Skeletal muscle cell (primary cell): ENCODE measurements around a stretch of chr16.

GRCh38 chr16:85662954-85663691, 25.6 kb downstream of the GINS2 start:
- RRBS, result 86% methylated on average over 1 of the region's 35 CpGs

GRCh38 chr16:85665760-85666495, 22.8 kb downstream of the GINS2 start:
- RRBS, result 47% methylated on average over 4 of the region's 24 CpGs

- RRBS, result no CpG with 5 or more reads among the region's 8 CpGs
Observed at GRCh38 chr16:85674448-85675132, 14.2 kb downstream of the GINS2 start.

- RRBS, result no CpG with 5 or more reads among the region's 14 CpGs
Observed at GRCh38 chr16:85778775-85779273, 20.5 kb downstream of the EMC8 start.

- RRBS, result no CpG with 5 or more reads among the region's 2 CpGs
Observed at GRCh38 chr16:85909235-85909514, 10.2 kb downstream of the IRF8 start.

DNA sequence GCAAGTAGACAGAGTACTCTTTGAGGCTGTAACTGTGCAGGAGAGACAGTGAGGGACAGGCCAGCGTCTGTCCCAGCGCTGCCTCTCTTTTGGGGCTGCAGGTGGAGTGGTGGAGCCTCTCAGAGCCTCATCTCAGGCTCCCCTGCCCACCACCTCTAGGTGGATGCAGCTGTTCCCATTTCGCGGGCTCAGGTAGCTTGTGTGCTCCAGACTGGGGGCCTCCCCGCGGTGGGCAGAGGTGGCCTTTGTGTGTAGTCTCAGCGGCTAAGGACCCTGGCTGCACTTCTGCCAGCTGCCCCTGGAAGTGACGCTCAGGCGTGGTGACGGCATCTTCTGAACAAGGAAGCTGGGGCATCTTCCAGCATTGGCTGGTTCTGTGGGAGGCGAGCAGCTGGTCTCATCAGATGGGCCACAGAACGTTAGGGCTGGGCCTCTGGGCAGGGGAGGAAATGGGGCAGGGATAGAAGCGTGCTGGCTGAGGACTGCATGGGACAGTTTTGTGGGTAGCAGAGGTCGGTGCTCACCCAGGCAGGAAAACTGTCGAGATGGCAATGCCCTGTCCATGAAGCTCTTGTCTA, 16.1 kb downstream of the IRF8 start:
- RRBS, result no CpG with 5 or more reads among the region's 15 CpGs

- RRBS, result no CpG with 5 or more reads among the region's 3 CpGs
Observed at GRCh38 chr16:85917034-85917233, 18.0 kb downstream of the IRF8 start.

- RRBS, result no CpG with 5 or more reads among the region's 11 CpGs
Observed at GRCh38 chr16:85928260-85928876, 29.4 kb downstream of the IRF8 start.

- RRBS, result no CpG with 5 or more reads among the region's 17 CpGs
Observed at GRCh38 chr16:85995752-85996272, 96.8 kb downstream of the IRF8 start.

DNA sequence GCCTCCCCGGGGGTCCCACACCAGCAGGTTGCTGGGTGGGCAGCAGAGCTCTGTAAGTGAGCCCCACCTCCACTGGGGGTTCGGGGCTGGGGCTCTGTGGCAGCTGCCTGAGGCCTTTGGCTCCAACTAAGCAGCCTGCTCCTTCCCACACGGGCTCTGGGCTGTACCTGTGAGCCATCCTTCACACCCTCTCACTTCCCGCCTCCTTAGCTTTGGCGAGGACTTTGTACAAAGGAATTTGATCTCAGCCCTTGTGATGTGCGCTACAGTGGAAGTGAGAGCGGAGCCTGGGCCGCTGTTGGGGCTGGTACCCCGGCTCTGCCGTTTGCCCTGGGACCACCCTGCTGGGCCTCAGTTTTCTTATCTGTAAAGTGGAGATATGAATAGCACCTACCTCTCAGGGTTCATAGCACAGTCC, 127.7 kb downstream of the IRF8 start:
- RRBS, result no CpG with 5 or more reads among the region's 10 CpGs

DNA sequence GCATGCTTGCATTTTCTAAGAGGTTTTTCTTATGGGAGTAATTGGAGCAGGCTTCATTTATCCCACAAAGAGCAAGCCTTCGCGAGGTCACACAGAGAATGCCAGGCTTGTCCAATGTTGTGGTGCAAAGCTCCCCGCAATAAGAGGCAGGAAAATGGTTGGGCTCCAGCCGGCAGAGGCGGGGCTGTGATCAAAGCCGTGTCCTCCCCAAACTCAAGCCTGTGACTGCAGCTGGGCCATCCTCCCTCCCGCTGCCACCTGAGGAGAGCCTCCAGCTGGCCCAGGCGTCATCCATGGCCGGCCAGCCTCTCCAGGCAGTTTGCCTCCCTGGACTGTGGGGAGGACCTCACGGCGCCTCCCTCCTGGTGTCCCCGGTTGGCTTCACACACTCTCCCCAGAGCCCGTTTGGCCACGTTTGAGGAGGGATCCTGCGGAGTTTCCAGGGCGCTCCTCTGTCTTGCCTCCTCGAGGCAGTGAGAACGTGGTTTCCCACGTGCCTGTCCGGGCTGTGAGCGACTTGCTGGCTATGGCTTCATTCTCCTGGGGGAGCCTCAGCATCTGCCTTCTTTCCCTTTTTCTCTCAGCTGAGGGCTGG, 134.1 kb downstream of the IRF8 start:
- RRBS, result 7% methylated on average over 4 of the region's 21 CpGs

- RRBS, result 1% methylated on average over 2 of the region's 18 CpGs
Observed at GRCh38 chr16:86074619-86075267, 175.8 kb downstream of the IRF8 start.

- RRBS, result no CpG with 5 or more reads among the region's 33 CpGs
Observed at GRCh38 chr16:86077669-86078796, 179.1 kb downstream of the IRF8 start.

- RRBS, result 83% methylated on average over 9 of the region's 27 CpGs
Observed at GRCh38 chr16:86086982-86087475, 188.1 kb downstream of the IRF8 start.

DNA sequence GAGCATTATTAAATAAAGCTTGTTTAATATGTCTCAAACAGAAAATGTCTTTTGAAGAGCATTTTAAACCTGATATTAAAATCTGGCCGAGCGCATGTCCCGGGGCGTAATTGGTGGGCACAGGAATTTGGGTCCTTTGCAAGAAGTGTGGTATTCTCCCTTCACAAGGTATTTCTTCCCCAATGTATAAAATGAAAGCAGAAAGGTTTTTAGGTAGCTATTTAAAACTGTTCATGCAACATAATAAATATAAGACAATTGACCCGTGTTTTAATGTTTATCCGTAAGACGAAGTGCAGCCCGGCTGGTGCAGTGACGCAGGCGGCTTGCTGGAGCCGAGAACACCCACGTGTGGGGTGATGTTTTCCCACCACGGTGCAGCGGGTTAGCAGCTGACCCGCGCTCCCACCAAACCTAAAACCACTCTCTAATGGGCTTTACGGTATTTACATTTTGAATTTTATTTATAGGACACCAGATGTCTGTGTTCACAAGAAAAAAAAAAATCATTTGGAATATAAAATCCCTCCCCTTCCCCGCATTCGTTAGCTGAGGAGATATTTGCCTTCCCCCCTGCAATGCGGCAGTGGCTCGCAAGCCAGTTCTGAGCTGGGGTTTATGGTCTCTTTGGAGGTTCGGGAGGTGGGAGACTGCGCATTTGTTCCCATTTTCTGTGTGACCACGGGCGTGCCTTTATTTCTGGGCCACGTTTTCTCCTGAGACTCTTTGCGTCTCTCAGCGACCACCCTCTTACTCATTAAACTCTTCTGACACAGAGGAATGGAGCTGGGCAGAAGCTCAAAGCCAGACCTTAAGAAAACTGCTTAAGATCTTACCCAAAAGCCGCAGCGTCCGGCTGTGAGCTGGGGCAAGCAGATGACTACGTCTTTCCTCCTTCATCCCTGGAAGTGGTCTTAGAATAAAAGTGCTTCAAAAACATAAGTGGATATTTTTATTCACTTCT, 301.0 kb downstream of the IRF8 start:
- RRBS, result no CpG with 5 or more reads among the region's 32 CpGs

DNA sequence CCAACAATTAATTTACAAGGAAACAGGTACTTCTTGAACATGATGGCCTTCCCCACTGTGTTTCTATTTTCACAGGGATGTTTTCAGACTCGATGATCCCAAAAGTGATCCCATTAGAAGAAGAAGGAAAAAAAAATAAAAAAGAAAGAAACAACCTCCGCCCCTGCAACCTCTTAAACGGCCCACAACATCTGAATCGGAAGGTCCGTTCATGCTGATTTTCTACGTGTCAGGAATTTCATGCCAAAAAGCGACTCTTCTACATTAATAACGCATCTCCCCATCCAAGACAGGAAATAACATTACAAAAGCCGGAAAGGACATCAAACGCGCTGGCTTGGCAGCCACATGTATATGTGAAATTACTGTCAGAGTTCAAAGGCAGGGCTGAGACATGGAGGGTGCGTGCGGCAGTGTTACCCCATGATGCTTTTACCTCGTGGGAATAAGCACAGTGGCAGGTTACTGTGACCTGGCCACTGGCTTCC, 120.9 kb upstream of the FOXF1 start:
- RRBS, result no CpG with 5 or more reads among the region's 14 CpGs

DNA sequence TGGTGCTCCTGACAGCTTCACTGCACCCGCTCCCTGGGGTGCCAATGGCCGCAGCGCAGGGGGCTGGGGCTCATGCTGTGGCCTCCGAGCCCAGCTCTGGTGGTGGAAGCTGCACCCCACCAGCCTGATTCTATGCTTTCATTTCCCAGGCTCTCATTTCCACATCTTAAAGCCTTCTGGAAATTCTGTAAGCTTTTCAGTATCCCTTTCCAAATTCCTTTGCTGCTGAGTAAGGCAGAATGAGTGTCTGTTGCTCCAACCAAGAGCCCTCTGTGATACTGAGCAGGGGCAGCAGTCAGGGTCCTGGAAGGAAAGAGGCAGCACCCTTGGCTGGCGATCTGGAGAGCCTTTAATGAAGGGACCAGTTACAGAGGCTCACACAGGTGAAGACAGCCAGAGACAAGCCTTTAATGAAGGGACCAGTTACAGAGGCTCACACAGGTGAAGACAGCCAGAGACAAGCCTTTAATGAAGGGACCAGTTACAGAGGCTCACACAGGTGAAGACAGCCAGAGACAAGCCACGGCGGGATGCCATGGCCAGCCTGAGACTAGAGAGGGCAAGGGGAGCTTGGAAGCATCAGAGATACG, 79.4 kb upstream of the FOXF1 start:
- RRBS, result no CpG with 5 or more reads among the region's 8 CpGs

DNA sequence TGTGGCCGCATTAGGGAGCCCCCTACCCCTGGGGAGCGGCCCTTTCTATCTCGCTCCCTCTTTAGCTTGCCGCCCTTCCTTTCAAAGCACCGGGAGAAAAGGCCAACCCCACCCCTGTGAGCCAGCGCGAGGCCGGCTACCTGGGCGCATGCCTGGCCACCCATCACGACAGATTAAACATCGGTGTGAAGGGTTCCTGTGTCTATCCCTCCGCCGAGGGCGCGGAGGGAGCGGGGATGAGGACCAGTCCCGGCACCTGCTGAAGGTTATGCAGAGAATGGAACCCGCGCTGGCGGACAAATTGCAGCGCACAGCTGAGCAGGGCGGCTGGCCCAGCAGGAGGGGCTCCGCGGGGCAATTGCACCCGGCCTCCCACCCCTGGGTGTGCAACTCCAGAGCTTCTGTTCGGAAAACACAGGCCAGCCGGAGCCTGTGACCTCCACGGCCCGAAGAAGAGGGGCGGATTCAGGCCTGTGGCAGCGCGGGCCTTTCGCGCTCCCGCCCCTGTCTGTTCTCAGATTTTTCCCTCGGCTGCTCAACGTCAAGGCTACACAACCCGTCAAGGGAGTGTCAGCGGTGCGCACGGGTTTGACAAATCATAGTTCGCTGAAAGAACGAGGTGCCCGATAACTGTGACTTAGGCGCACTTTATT, 15.4 kb upstream of the FOXF1 start:
- RRBS, result 3% methylated on average over 9 of the region's 45 CpGs

DNA sequence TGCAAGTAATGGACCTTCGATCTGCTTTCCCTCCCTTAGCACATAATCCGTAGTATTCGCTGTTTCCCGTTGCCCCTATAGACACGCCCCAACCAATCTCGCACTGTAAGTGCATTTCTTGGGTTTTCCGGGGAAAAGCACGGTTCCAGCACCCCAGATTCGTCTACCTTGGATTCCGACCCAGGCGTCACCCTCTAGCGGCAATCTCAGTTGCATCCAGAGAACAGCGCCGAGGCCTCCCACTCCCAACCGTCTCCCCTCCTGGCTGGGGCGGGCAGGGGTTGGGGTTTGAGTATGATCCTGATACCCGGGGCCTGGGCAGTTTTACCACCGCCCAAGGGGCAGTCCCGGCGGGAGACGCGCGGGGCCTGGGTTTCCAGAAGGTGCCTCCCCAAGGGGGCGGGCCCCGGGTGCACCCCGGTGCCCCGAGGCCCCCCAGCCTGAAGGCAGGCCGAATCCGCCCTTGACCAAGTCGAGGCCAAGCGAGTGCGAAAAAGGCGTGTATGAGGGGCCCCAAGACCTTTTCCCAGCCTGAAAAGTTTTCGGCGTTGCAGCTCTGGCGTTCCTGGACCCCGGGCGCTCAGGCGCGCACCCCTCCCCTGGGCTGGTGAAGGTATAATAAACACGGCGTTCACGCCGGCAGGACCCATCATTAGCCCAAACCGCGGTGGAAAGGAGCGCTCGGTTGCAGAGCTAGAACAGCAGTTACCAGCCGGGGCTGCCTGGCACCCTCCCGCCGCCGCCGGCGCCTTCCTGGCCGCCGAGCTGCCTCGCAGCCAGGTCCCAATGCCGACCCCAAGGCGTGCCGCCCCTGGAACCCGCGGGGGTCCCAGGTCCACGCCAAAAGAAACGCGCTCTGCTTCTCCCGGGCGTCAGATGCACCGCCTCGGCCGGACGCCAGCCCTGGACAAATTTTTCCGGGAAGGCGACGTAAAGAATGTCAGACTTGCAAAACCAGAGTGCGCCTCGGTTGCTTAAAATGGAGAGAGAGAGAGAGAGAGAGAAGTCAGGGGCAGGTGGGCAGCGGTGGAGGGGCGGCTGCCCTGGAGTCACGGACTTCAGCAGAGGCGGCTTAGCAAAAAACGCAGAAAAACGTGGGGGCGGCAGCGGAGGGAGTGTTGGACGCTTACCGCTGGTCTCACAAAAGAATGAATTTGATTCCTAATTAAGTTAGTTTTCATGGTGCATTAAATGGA, 11.7 kb upstream of the FOXF1 start:
- RRBS, result 1% methylated on average over 19 of the region's 86 CpGs

DNA sequence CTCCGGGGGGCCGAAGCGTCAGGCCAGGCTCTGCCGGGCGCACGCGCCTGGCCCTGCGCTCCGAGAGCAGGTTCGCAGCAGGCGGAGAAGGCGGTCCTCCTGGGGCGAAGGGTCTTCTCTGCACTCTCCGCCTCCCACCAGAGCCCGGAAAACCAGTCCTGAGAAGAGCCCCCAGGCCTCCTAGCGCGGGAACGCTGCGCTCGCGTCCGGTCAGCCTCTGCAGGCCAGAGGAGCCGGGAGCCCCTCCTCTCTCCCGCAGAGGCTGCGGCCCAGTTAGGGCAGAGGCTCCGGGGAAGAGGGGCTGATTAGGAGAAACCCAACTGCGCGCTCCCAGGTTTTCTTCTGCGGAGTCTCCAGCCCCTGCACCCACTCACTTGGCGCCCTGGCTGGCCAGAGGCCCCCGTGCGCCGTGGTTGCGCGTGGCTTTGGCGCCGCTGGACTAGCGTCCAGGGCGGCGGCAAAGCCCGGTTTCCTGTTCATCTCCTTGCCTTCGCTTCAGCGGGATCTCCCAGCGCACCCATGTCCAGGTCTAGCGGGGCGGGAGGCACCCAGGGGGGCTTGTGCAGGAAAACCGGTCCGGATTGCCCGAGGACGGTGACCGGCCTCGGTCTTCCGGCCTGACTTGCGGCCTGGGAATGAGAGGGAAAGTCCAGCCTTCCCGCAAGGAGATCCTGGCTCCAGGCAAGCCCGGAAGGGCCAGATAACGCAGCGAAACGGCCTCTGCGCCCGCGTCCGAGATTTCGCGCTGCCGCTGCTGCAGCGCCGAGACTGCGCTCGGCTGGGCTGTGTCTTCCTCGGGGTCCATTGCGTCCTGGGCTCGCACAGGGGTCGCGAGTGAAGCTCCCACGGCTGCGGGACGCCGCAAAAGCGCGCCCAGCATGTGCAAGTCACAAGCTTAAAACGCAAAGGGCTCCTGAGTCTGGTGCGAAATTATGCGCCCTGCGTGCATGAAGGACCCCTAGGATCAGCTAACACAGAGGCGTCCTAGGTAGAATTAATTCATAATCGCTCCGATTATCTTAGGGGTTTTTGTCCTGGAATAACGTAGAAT, 5.5 kb downstream of the FOXF1 start:
- RRBS, result 4% methylated on average over 16 of the region's 89 CpGs